Left common carotid artery plus branches (tissue), 1 donor: ENCODE data around the genes SLCO1B1, RECQL and C2CD5.

DNA sequence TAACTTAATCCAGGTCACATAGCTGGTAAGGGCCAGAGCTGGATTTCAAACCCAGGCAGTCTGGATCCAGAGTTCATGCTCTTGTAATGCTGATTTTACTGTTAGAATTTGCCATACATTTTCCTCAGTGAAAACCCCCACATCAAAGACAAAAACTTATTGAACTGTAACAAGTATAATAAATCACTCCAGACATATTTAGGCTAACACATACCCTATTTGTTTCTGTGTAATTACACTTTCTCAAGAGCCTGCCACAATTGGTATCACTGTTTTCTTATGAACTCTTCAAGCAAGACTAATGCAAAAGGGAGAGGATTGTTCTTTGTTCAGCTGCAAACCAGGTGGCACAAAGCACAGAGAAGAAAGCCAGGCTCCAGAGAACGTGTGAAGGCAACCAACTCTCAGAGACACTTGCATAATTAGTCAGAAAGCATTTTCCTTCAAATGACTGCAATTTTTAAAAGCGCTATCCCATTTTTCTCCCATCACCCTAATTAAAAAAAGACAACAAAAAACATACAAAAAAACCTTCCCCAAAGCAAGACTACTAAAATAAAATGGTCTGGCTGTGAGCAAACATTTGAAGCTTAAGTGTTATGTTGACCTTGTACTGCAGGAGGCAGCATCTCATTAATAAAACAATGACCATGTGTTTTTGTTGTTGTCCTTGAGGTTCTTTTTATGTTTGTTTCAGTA, 452.9 kb upstream of the PDE3A start:
- PRO-cap: no peak

GRCh38 chr12:20439637-20440199, 71.4 kb downstream of the PDE3A start:
- PRO-cap: no peak

DNA sequence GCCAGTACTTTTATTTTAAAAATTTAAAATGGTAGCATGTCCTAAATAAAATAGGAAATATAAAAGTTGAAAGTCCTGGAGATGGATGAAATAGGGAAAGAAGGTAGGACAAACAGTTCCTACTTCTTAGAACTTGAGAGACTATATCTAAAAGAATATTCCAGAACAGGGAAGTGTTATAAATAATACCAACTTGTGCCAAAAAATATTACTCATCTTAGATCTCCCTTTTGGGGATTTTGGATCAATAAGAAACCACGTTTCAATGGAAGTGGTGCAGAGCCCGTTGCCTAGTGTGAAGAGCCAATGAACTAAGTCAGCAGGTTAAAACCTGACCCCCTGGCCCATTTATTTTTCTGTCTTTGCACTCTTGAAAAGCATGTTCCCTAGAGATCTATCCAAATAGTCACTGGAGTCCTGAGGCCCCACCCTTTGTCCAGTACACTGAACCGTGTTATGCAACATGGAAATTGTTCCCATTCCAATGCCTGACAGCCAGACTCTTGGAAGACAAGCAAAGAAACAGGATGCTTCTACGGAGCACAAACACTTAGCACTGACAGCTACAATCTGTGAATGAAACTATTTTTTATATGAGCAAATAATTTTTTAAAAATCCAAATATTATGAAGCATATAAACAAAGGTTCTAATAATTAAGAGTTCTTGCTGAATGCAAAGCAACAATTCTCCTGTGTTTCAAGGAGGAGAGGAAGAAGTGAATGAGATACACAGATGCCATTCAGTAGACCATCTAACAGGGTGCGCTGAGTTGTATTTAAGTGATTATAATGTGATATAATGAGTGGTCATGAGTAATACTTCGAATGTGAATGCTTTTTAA, 97.6 kb downstream of the PDE3A start:
- PRO-cap: no peak

DNA sequence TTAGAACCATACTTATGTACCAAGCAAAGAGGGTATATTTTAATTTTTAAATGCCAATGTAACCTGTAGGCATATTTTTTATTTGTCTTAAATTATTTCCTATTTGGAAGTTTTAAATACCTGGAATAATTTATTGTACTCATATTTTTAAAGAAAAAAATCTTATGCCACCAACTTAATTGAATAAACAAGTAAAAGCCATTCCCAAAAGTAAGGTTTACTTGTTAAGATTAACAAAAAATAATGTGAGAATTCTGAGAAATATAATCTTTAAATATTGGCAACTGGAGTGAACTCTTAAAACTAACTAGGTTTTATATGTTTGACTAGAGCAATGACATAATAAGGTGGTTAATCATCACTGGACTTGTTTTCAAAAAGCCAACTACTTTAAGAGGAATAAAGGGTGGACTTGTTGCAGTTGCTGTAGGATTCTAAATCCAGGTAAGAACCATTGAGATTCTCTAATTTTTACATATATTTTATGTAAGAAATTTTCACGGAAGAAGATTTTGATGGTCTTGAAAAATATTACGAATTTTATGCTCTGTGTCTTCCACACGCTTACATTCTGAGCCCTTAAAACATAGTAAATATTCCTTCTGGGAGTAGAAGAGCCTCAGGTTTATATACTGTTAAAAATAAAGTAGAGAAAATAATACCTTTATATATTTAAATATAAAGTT, at the start of gene SLCO1B1:
Gene SLCO1B1, plus strand, starts transcription at position 402 of the 686 bp plus-strand sequence.
- PRO-cap: no peak

DNA sequence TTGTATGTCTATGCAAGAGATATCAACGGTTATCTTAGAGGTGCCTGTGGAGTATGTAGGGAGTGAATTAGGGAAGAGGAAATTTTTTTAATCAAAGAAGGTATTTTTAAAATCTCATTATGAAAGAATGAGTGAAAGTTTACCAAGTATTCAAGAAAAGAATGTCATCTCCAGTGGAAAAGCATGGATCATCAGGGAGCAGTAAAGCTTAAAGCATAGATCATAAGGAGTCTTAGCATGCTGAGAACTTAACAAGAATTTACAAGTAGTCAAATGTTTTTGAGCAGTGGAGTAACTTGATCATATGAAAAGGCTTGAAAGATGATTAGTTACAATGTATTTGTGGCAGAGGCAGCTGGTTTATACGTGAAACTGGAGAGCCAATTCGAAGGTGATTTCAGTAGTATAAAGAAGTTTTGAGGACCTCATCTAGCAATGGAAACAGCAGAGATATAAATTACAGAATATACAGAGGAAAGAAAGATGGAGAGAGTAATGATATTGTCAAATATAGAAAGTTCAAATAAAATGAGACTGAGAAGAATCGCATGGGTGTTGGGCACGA, 1.6 kb downstream of the PYROXD1 start:
- PRO-cap: no peak

DNA sequence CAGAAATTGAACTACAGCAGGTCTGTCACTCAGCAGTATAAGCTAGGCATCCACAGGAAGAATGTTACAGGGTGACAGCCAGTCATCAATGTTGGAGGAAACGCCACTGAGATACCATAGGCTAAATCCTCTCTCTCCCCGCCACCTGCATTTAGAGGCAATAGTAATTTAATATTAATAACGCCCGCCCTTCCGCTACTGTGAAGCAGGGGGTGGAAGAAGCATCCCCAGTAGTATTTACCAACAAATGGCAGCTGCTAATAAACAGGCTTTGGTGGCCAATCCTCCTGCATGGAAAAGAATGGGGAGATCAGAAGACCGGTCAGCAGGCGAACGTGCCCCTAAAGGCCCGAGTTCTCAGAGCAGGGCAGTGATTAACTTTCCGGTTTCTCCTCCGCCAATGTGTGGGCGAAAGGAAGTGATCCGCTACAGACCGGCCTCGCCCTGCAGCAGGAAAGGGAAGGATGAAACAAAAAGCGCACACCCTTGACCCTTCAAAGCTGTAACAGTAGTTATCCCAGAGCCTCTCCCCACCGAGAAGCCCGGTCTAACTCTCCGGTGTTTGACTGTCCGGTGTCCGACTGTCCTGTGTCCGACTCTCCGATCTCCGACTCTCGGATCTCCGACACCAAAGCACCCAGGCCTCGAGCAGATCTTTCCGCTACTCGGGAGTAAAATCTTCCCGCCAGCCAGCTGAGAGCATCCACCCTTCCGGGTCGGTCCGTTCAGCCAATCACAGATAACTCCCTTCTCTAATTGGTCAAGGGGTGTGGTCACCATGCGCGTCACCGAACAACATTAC, at the start of gene RECQL:
Gene RECQL, minus strand, starts transcription at position 707 of the 802 bp plus-strand sequence.
- PRO-cap: bidirectional peak, plus-strand start at position 452 of the sequence, minus-strand start at position 359 of the sequence; bidirectional peak, plus-strand start outside the sequence, minus-strand start at position 667 of the sequence

GRCh38 chr12:21831895-21832169, 57.3 kb upstream of the KCNJ8 start:
- PRO-cap: no peak

DNA sequence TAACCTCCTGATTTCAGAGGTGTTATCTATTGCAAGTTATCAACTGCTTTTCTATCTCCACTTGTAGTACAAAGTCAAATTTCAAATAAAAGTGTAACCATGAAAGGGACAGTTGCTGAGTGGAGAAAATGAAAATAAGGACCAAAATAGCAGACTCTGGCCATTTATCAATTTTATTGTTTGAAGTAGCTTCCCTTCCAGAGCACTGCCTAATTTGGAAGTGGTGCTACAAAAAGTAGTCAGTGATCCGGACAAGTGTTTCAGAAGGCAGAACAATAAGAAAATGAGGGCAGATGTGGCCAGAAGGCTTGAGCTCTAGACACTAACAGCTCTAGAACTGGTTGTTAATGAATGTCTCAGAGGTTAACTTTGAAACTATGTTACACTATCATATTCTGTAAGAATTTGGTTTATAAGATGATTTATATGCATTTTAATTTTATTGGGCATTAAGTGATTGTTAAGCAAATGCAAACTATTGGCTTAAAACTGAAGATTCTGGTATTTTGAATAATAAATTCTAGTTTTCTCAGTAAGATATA, 48.9 kb downstream of the ABCC9 start:
- PRO-cap: no peak

DNA sequence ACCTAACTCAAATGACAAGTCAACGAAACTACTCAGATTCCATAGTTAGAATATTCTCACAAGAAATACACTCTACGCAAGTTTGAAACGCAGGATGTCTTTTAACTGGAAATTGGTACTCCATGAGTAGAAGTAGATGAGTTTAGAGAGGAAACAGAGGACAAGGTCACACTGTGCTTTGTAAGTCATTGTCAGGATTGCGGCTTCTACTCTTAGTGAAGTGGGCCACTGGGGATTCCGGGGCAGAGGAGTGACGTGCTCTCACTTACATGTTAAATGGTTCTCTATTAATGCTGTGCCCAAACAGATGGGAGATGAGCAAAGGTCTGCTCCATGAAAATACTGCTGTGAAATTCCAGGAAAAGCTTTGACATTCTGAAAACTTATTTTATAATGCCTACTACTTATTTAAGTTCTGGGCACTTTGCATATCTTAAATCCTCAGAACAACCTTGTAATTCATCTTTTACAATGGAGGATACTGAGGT, 3.9 kb downstream of the ABCC9 start:
- PRO-cap: no peak

- PRO-cap: no peak
These were observed 799 bp downstream of the CMAS start for GRCh38 chr12:22046409-22047624.

GRCh38 chr12:22333734-22334417, 631 bp downstream of the ST8SIA1 start:
- PRO-cap: no peak

- PRO-cap: bidirectional peak, plus-strand start at chr12:22544295, minus-strand start at chr12:22544168; bidirectional peak, plus-strand start at chr12:22544681, minus-strand start at chr12:22544502
These were observed at the start of gene C2CD5 for GRCh38 chr12:22544094-22544975. TSS of gene C2CD5 (minus strand) at chr12:22544542.

DNA sequence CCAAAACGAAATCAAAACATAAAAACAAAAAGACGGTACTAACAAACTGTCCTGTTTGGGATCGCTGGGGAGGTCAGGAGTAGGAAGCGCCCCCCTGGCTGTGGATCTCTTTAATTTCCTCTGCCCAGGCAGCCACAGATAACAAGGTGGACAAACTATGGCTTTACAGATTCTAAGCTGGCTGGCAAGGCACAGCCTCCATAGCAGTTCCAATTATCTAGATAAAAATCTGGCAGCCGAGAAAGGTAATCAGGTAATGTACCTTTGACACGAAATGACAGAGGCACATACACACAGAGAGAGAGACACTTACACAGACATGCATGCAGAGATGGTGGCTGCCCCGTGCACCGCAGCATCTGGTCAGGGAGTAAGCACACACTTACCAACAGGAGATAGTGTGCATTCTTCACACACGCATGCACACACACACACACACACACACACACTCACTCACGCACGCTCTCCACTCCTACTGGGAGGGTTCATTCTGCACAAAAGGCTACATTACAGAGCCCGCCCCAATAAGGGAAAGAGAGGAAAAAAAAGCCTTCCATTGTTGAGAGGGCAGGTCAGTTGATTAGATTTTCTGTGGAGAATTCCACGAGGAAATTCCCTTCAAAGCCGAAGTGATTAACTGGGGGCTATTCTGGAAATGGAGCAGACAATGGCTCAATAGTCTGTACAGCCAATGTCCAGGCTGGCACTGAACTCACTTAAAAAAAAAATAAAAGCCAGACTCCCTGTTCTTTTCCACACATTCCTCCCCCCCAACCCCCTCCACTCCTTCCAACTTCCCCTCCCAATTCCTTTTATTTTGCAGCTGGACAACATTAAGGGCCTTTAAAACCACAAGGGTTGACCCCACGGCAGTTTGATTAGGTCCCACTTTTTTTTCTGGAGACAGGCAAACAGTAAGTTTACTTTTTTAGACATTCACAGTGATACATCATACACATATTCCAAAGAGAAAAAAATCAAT, 1.4 kb upstream of the SOX5 start:
- PRO-cap: no peak

DNA sequence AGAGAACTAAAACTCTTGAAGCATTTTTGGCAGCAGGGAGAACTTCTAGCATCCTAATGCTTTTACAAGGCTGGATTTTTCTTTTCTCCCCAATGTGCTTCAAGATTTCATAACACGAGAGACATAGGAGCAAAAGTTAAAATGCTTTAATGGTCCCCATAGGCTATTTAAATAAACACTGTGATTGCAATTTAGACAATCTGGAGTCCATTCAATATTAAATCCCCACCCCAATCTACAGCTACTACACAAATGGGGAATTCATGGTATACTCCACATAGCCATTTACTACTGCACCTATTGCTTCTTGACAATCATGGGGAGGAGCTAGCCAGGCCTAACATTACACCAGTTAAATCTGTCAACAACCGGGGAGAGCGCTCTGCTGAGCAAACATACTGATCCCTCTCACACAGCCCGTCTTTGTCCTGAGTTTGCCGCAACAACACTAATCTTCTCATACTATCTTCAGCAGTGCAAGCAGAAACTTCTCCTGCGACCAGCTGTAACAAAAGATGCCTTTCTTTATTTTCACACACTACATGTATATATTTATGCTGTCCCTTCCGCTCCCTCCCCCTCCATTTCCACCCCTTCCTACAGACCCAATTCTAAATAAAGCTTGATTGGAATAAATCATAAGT, 120.3 kb upstream of the SOX5 start:
- PRO-cap: no peak

DNA sequence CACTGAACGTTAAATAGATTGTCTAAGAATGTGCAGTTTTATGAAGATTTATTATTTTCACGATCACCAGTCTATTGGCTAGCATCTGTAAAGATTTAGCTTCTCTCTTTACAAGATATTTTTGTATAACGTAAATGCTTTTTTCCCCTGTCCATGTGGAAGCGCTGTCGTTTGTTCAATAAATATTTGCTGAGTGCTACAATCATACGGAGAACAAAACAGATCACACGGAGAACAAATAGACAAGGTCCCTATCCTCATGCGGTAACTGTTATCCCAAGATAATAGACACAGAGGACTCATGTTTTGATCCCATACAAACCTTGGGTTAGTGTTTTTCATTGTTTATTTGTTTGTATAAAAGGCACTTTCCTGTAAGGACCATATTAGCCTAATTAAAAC, 397.5 kb downstream of the BCAT1 start:
- PRO-cap: no peak

DNA sequence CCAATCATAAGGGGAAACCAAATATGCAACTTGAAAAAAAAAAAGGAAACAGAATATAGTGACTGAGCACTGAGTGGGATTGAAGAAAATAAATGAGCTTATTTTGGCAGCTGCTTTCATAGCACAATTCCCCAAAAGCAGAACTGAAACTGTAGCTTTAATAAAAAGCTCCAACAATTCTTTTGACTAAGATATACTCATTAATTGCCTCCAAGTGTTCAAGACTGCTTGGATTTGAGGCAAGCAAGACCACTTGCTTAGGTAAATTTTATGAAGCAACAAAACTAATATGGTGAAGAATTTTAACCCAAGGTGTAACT, 134.6 kb downstream of the BCAT1 start:
- PRO-cap: no peak

DNA sequence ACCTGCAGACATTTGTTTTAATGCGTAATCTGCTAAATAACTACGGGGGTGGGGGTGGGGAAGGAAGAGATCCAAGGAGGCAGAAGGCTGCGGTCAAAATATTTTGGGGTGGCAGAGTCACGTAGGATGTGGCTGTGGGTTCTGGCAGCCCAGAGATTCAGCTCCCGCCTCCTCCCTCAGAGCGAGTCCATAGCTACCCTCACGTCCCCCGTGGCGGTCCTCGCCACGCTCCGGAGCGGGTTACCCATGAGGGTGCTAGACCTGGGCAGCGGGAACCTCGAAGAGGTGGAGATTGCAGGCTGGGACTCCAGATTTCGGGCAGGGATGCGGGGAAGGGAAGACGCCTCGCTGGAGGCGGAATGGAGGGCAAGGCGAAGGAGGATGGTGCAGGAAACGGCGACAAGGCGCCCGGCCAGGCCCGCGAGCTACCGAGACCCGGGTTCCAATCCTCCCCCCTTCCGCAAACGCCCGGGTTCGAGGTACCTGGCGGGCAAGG, 46.4 kb downstream of the BCAT1 start:
- PRO-cap: no peak

GRCh38 chr12:25056037-25056439, 3.5 kb downstream of the IRAG2 start:
- PRO-cap: no peak

DNA sequence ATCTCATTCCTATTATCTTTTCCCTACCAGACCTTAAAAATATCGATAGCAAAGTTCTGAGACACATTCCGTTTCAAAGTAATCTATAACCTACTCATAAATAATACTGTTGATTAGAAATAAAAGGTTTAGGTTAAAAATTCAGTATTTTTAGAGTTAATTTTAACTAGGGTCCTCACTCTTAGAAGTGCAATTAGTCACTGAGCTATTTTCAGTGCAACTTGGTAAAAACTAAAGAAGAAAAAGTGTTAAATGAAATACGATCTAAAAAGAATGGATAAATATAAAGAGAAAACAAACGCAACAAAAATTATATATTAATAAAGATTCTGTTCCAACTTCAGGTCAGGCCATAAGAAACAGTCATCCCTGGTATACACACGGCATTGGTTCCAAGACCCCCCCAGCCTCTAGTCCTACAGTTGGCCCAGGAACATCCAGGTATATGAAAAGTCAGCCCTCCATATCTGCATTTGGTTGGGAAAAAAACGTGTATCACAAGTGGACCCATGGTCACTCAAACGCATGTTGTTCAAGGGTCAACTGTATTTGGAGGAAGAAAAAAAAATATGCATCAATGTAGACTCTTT, 19.0 kb downstream of the KRAS start:
- PRO-cap: no peak

- PRO-cap: no peak
These were observed 7.7 kb downstream of the KRAS start for GRCh38 chr12:25242855-25243642.